Airway epithelial cell (primary cell): ENCODE measurements around the gene CCDC192.

DNA sequence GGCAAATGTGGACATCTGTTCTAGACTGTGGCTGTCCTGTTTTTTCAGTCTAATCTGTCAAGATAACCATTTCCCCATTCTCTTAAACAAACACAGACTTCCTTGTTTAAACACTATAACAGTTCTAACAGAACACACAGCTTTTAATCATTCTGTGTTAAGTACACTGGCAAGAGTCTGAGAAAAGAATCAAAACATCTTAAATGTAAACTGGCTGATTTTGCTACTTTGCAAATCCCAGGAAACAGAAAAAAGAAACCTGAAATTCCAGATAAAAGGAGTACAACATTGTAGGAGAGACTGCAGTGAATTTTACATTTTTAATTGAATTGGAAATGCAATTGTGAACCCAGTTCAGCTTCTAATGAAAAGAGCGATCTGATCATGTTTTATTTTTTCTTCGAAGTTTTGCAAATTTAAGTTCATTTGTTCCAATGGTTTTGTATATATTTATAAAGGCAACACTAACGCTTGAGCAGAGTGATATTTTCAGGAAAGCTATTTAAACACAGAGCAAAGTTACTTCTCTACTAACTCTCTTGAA lies 146.6 kb downstream of the ZNF608 start:
- RAMPAGE, long total RNA, result no peak

GRCh38 chr5:124902005-124902704 lies 155.7 kb upstream of the ZNF608 start:
- RAMPAGE, long total RNA, result no peak

DNA sequence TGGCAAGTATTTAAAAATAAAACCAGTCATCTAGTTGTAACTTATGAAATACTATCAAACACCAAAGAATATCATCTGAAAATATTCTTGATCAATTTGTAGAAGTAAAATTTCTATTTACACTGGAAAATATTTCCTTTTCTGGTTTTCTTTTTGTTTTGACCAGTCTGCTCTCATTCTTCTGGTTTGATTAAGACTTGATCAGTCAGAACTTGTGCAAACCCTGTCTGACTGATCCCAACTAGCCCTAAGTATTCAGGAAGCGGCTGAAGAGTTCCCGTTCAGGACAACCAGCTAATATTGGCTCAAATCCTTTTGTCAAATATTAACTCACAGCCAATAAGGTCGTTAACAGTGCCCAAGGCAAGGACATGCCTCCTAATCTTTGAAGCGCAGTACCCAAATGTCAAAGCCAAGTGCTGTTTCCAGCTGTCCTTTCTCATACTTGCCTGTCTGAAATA lies 266.2 kb upstream of the ZNF608 start:
- RAMPAGE, long total RNA, result no peak

- RAMPAGE, long total RNA, result no peak
These were observed 67.4 kb upstream of the GRAMD2B start for GRCh38 chr5:126355683-126356337.

DNA sequence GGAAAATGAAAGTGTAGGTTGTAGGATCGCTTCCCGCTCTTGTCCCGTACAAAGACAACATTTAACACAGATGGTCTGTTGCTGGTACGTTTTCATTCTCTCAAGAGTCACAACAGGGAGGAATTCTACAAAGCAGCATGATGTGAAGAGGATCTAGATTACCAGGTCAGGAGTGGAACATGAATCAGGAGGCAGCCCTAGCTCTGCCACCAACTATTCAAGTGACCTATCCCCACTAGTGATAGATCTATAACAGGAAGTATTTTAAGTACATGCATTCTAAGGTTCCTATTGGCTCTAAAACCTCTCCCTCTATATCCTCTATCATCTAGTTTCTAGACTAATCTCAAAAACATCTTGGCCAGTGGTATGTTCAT lies 58.8 kb upstream of the GRAMD2B start:
- RAMPAGE, long total RNA, result no peak

DNA sequence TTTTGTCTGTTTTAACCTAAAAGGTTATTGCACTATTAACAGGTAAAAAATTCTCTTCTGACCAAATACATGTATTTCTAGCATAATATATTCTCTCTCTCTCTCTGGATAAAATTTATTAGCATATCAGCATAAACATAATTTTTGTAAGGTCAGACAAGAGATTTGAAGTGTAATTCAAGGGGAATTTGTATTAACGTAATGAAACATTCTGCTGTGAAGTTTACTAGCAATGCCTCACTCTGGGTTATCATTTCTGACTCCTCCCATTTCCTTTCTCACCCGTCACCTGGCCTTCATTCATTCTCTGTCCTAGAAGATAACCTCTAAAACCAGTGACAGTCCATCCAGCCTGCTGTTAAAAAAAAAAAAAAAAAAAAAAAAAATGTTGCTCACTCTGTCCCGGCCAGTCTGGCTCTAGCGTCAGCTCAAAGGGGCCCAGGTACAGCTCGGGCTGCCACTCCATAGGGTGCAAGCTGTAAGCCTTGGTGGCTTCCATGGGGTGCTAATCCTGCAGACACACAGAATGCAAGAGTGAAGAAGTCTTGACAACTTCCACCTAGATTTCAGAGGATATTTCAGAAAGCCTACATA lies 27.2 kb downstream of the GRAMD2B start:
- RAMPAGE, long total RNA, result no peak

GRCh38 chr5:126809953-126810308 lies 33.0 kb downstream of the LMNB1 start:
- RAMPAGE, long total RNA, result no peak

- RAMPAGE, long total RNA, result no peak
These were observed 43.8 kb downstream of the LMNB1 start for GRCh38 chr5:126820711-126821252.

- RAMPAGE, long total RNA, result no peak
These were observed 69.5 kb downstream of the LMNB1 start for GRCh38 chr5:126846489-126846775.

GRCh38 chr5:126851329-126851839 lies 74.4 kb downstream of the LMNB1 start:
- RAMPAGE, long total RNA, result no peak

DNA sequence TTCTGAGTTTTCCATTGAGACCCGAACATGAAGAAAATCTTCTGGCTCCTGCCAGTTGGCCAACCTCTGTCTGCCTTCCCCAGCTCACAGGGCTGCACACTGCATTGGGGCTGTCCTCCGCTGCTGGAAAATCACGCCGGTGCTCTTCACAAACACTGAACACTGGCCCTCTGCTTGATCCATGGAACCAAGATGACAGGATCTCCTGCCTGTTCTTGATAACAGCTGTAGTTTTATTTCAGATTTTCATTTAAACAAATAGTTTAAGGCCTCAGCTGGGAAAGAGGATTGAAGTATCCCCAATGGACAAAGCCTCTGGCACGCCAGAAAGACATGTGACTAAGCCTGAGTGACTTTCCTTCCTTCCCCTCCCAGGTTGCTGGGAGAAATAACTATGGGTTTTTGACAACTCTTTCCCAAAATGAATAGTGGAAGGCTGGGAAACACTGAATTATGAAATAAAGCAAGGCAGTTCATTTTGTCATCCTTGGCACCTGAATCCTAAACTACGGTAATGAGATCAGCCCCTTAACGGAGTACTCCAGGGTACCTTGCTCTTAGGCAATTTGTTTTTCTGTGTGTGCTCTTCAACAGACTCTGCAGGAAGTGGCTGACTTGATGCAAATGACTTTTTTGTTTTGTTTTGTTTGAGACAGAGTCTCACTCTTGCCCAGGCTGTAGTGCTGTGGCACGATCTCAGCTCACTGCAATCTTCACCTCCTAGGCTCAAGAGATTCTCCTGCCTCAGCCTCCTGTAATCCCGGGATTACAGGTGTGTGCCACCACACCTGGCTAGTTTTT lies 75.1 kb downstream of the LMNB1 start:
- RAMPAGE, long total RNA, result no peak

DNA sequence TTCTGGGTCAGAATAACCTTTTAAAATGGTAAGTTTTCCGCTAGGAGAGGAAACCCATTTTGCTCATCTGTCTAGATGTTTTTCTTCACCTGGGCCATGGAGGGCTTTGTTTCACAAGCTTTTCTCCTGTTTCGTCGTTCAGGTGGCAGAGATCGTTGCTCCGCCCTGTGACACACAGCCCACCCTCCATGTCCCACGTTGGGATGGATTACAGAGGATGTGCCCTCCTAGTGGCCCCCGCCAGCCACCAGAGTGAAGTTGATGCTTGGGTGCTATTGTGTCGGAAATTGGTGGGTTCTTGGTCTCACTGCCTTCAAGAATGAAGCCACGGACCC lies 76.5 kb downstream of the LMNB1 start:
- RAMPAGE, long total RNA, result no peak

- RAMPAGE, long total RNA, result no peak
These were observed 18.4 kb downstream of the MARCHF3 start for GRCh38 chr5:127011805-127012456.

DNA sequence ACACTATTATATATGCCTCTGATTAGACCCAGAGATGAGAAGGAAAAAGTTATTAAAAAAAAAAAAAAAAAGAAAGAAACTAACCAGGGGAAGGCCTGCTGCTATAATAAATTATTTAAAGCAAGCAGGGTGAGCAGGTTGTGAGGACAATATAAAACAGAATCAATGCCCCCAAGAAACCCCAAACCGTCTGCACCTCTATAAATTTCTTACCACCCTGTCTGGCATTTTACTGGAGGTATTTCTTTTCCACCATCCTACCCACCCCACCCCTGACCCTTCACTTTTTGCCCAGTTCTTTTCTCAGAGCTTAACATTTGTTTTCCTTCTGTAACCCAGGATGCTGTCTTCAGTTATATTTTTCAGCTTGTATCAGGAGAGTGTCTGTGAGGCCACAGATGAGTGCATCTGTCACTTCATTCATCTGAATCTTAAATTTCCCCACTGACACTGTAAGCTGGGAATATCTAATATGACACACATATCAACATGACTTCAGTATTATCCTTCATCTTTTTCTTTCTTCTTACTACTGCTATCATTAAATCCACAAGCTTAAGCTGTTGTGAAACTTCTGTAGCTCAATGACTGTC lies 5.0 kb downstream of the MARCHF3 start:
- RAMPAGE, long total RNA, result no peak

DNA sequence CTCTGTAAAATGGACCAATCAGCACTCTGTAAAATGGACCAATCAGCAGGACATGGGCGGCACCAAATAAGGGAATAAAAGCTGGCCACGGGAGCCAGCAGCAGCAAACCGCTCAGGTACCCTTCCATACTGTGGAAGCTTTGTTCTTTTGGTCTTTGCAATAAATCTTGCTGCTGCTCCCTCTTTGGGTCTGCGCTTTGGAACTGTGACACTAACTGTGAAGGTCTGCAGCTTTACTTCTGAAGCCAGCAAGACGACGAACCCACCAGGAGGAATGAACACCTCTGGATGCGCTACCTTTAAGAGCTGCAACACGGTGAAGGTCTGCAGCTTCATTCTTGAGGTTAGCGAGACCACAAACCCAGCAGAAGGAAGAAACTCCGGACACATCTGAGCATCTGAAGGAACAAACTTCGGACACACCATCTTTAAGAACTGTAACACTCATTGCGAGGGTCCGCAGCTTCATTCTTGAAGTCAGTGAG lies 107.7 kb upstream of the MEGF10 start:
- RAMPAGE, long total RNA, result no peak

- RAMPAGE, long total RNA, result no peak
These were observed 108.0 kb upstream of the PRRC1 start for GRCh38 chr5:127409510-127409865.

- RAMPAGE, long total RNA, result no peak
These were observed 11.1 kb downstream of the CTXN3 start for GRCh38 chr5:127659913-127660481.

DNA sequence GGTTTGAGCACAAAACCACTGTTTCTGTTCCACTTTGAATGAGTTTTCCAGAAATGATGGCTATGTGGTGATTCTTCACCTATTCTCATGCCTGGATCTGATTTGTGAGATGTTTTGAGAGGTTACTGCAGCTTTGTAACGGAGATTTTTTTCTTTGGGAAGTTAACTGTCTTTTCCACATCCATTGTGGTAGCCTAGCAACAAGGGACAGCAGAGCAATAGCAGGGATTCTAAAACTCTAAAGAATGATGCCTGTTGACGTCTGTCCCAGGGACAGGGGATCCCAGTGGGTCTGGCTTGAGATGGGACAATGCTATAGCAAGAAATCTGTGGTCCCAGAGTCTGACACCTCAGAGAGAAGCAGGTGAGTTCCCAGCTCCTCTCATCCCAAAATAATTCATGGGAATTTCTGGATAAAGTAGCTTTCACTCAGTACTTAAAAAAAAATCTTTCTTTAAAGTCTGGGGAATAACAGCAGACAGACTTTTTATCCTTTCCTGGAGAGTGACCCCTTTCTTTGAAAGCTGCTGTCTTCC lies at the start of gene CCDC192:
Gene CCDC192, plus strand, starts transcription at position 248 of the 536 bp plus-strand sequence.
- RAMPAGE, long total RNA, result no peak

DNA sequence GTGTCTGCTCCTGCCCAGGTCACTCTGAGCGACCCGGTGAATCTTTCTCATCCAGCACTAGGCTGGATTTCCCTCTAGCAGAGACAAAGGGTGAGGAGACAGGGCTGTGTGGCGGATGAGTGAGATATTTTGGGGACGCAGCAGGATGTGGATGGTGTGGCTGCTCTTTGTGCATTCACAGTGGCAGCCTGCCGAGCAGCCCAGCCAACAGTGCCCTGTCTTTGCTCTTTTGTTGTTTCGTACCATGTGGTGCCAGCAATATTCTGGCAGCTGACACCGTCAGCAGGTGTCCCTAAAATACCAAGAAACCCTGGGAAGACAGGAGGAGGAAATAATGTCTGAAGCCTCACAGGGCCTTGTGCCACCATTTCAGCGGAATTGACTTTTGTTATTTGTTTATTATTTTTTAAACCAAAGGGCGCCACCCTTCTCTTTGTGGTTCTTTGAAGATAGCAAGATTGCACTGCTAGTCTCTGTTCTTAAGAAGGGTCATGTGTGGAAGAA lies 141.4 kb downstream of the CCDC192 start:
- RAMPAGE, long total RNA, result no peak

DNA sequence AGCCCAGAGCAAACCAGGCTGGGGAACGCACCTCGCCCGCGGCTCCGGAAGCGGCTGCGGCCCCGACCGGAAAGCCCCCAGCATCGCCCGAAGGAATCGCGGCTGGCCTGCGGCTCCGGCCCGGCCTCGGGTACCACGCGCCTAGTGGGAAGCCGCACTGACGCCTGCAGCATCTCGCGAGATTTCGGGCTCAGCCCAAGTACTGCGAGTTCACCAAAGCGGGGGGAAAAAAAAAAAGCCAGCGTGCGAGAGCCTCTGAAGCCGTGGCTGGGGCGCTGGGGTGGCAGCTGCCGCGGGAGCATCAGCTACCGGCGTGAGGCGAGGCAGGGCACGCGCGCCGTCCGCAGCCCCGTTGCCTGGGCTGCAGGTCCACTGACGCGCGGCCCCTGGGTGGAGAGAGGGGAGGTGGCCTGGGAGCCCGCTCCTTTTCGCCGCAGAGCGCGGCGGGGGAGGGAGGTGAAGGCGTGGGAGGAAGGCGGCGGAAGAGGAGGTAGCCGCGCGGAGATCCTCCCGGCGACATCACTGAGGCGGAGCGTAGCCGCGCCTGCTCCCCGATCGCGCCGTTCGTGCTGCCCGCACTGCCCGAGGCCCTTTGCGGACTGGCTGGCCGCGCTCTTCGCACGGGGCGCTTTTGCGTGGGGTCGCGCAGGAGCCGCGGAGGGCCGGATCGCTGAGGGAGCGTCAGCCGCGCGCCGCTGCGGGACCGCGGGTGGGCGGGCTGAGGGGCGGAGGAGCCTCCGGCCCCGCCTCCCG lies 451 bp upstream of the SLC12A2 start:
- RAMPAGE, long total RNA, result no peak